Measurements from ENCODE around the genes PRDM15 and TFF1.

DNA sequence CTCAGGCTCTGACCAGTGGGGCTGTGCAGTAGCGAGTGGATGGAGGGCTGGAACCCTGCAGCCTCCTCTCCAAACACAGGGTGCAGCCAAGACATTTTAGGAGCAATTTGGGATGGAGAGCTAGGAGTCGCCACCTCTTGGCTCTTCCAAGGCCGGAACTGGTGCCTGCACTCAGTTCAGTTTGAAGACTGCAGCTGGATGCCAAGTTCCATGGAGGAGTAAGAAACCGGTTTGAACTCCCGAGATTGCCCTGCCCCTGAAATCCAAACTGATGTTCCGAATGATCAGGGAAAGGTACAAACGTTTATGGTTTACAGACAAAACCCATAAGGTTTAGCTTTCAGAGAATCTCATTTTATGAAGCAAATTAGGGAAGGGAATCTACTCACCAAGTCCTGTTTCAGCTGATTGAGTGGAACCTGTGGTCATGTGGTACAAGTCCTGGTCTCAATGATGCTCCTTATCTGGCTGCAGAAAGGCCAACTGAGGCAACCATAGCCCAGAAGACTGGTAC lies 3.0 kb downstream of the MX1 start:
- PRO-cap = no peak

DNA sequence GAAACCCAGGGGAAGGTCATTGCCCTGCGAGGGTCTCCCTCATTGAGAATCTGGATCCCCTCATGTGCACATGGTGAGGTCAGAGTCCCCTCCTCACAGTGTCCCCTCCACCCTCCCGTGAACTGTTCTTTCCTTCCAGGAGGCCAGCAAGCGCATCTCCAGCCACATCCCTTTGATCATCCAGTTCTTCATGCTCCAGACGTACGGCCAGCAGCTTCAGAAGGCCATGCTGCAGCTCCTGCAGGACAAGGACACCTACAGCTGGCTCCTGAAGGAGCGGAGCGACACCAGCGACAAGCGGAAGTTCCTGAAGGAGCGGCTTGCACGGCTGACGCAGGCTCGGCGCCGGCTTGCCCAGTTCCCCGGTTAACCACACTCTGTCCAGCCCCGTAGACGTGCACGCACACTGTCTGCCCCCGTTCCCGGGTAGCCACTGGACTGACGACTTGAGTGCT lies 32.4 kb downstream of the MX1 start:
- PRO-cap = no peak

DNA sequence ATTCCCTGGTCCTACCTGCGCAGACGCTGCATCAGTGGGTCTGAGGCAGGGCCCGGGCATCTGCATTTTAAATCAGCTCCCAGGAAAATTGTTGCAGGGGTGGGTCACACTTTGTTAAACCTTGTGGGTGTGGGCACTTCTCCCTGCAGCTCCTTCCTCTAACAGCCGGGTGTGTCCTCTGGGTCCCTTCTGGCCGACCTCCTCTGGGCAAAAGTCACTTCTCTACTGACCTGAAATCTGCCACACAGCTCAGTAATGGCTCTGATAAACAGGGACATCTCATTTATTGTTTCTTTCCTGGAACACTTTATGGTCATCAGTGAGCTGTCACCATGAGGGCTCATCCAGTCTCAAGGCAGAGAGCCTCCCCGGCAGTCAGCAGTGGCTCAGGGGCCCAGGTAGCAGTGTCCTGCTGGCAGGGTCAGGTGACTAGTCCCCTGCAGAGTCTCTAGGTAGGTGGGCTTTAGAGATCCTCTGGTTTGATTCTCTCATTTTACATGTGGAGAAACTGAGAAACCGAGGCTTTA lies 52.8 kb upstream of the TMPRSS2 start:
- PRO-cap = no peak

DNA sequence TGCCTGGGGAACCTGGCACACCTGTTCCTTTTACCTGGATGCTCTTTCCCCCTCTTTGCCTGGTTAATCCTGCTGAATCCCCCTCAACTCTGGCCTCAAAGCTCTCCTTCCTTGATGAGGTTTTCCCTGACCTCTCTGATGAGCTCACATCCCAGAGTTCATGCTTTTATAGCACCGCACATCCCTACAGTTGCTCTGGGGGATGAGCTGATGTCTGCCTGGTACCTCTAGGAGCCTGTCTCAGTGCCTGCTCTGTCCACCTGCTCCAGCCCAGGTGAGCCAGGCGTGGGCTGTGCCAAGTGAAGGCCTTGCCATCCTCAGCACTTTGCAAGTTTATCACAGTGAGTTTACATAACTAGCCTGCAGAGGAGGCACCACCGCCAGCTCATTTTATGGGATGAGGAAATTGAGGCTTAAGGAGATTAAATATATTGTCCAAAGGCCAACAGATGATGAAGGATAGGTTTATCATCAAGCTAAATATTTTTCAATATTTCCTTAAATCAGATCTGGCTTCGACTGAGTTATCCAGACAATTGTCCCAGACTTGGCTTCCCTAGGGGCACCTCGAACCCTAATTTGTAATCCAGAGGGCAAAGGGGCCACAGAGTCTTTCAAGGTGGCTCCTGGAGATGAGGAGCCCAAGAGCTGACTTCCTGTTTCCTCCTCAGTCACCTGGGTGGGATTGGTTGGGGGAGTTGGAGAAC lies 58.7 kb upstream of the TMPRSS2 start:
- PRO-cap = no peak

DNA sequence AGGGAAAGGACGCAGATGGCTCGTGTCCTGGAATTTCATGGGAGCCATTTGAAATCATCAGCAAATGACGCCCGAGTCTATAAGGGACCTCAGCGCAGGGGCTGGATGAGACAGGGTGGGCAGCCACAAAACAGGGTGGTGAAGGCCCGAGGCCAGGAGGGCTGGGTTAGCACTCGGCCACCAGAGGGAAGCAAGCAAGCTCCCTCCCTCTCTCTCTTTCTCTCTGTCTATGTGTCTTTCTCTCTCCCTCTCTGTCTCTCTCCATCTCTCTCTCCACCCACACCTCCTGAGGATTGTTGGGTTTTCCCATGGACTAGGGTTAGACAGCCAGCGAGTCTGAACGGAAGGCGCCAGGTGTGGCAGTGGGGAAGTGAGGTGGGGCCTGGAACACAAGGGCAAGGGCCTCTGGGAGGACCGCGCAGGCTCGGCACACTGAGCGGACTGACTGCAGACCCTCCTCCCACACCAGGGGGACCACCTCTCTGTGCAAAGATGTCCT lies 73.7 kb upstream of the TMPRSS2 start:
- PRO-cap = no peak

DNA sequence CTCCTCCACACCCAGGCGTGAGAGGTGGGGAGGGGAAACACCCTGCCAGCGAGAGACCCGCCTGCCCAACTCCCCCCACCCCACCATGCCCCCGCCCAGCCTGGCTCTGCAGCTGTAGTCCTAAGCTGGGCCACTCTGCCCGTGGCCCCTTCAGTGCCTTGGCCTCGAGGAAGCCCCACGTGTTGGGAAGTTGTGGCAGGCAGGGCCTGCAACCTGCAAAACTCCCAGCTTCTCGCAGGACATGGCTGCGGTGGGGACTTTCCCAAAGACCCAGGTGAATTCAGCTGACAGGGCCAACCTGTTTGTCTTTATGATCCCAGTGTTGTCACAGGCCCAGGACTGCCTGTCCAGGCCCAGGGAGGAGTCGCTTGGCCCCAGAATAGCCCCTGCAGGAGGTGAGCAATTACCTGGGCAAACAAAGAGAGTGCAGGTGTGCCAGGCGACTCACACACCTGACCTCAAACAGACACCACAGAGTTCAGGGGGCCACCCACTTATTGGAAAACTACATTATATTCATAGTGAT lies 62.8 kb downstream of the RIPK4 start:
- PRO-cap = no peak

DNA sequence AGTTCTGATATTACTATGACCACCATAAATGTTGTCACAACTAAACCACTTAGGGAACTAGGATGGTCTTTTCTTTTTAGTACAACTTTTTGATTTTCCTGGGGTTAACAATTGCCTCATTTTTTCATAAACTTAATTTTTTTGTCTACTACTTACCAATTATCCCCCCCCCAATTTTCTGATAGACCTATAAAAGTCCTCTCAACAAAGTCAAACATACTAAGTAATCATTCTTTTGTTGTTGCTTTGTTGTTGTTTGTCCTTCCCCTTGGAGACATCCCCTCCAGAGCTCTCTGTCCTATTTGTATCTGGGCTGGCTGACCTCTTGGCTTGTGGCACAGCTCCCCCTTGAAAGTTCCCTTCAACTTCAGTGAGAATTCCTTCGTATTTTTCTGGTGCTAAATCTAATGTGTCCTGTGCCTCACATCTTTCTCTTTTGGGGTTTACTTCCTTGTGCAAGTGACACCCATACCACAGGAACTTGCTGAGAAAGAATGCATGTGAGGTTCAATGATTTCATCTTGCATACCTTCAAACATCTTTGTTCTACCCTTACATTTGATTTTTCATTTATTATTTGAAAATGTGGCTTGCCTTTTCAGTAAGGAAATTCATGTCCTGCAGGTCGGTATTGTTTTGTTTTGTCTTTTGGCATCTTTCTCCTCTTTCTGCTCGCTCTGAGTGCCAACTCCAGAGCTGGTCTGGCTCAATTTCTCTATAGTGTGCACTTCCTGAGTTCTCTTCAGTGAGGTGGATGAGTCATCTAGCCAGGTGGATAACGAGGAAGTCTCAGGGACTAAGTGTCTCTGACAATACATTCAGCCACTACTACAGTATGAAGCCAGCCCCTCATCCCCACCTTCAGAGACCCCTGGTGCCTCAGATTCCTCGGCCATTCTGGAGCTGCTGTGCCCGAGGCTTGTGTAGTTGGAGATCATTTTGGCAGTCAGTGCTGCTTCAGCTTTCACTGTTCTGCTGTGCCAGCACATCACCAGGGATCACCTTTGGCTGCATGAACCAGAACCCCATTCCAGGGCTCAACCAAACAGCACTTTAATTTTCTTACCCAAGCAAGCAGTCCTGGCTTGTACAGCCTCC lies 59.6 kb downstream of the RIPK4 start:
- PRO-cap = no peak

GRCh38 chr21:41715515-41716190 lies 51.2 kb downstream of the RIPK4 start:
- PRO-cap = no peak

DNA sequence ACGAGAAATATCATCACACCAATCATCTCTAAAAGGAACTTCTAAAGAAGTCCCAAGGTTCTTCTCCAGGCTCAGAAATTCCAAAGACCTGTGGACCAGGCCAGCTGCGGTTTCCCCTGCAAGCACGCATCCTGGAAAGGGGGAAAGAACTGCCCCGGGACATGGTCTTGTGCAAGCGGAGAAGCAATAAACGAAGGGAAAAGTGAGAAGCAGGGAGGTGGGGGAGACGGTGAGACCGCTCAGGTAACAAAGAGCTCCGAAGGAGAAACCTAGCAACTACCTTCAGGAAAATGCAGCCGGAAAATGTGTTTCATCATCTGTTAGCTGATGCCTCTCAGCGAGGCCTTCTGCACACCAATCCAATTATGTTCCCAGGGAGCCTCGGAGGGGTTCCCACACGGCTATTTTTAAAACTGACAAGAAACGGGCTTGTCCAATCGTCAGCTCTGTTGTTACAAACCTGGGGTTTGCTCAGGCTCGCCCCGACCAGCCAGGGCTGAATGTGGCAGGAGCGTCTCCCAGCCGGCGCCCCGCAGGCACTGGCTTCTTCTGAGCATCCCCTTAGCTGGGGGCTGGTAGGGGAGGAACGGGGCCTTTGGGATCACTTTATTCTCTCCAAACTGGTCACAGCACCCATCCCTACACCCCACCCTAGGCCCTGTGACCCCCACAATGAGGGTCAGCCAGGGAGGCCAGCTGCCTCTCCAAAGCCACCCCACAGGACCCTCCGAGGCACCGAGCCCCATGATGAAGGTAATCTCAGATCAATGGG lies 3.4 kb downstream of the RIPK4 start:
- PRO-cap = no peak

GRCh38 chr21:41833513-41834100 lies 45.5 kb downstream of the PRDM15 start:
- PRO-cap = no peak

DNA sequence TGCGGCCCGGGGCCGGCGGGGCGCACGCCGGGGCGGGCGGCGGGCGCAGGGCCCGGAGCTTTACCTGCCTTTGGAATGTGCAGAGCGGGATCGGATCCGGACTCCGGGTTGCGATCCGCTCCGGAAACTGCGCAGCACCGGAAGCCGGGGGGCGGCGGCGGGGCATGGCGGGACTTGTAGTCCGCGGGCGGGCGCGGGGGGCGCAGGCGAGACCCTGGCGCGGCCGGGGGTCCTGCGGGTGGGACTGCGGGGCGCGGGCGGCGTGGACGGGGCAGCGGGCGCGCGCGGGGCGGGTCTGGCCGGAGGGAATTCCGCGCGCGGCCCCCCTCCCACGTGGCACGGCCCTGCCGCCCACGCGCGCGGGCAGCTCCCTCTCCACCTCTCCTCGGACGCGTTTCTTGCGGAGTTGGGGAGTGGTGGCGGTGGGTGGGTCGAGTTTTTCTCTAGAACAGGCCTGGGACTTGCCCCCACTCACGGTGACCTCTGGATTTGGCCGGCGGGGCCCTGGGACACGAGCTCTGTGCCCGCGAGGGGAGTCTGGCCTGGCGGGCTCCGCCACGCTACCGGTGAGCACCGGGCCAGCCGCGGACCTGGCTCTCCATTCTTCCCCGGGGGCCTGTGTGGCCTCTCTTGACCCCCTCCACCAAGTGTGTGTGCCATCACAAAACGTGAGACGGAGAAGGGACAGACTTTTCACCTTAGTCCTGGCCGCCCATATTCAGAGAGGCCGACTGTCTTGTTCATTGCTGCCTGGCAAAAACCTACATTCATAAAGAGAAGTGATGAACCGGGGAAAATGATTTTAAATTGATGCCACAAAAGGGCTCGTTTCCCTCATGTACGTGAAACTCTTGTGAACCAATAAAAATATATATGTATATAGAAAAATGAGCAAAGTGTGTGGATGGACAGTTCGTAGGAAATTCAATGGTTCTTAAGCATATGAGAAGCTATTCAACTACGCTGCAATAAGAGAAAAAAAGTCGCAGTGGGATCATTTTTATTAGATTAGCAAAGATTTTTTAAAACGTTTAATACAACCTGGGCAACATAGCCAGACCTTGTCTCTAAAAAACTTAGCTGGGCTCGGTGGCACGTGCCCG lies at the start of gene PRDM15:
PRDM15 (minus strand) TSS at position 139 of the 1,103 bp plus-strand sequence.
- PRO-cap = bidirectional peak, plus-strand start at position 177 of the sequence, minus-strand start at position 77 of the sequence

DNA sequence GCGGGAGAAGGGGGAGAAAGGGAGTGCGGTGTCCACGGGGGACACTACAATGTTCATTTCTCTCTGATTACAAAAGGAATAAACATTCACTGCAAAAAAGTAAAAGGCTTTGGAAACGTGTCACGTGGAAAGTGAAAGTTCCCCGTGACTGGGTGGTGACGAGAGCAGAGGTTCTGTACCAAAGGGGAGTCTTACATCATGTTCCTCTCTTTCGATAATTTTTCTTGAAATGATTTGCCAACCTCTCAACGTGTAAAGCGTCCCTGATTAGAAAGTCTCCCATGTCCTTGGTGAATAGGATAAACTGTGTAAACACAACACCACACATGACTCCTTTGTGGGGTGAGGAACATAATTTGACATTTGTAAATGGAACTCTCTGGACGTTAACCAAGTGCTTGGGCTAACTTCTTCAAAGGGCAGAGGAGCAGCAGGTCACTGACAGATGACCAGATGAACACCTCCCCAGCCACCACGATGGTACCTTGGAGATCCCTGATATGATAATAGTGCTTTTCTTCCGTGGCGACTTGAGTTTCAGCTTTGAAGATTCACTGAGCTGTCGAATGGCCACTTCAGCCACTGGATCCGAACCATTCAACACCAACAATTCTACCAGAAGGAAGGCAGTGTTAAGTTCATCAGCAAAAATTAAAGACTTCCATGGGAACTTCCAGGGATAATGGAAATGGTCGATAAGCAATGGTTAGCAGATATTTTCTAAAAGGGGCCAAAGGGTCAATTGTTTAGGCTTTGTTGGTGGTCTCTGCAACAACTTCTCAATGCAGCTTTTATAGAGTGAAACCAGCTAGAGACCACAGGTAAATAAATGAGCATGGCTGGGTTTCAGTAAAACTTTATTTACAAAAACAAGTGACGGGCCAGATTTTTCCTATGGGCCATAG lies 22.2 kb upstream of the PRDM15 start:
- PRO-cap = no peak

DNA sequence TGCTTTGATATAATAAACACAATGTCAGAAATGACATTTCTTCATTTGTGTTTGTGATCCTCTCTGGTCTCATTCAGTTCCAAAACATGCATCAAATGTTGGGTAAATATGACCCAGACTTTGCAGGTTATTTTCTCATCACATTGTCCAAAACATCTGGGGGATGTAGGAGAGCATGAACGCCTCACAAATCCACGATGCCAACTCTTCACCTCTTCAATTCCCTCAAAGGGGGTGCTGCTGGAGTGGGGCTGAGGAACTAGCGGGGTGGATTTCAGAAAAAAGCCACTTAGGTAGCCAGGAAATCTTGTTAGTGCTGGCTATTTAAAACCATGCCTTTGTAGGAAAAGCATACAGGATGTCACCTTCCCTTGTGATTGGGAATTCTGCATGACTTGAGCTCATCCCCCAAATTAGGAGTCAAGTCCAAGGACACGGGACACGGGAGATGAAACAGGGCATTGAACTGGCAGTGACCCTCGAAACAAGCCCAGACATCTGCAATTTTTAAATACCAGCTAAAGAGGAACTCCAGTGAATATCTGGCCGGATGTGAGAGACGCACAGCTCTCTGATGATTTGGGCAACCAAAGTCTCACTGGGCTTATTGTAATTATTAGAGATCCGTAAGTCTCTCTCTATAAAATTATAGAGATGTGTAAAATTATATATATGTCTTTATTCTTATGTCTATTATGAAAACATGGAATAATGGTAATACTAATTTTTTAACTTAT lies 32.9 kb downstream of the C2CD2 start:
- PRO-cap = no peak

DNA sequence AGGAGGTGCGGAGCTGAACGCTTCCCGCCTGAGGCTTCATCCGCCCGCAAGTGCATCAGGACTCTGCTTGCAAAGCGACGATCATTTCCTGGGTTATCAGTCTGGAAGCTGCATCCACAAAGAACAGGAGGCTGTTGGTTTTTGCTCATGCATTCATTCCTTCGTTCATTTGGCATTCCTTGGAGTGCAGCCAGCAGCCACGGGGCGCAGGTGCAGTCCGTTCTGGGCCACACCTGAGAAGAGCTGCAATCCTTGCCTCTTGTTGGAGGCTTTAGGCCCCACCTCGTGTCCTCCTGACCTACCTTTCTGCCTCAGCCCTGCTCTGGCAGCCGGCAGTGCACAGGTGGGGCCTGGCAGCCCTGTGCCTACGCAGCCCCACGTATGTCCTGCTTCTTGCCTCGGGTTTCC lies 19.6 kb upstream of the C2CD2 start:
- PRO-cap = no peak

DNA sequence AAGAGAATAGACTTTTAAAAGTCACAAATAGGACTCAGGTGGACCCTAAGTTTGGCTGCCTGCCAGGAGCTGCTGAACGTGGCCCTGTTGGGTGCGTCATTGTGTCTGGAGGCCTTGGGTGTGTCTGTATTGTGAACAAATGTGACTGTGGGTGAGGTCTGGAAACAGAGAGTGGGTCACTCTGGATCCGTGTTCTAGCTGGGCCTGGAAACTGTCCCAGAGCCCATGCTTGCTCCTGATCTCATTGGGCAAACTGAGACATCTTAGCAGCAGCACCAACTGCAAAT lies 47.6 kb upstream of the ABCG1 start:
- PRO-cap = no peak

GRCh38 chr21:42198758-42199363 lies 20.1 kb upstream of the ABCG1 start:
- PRO-cap = no peak

DNA sequence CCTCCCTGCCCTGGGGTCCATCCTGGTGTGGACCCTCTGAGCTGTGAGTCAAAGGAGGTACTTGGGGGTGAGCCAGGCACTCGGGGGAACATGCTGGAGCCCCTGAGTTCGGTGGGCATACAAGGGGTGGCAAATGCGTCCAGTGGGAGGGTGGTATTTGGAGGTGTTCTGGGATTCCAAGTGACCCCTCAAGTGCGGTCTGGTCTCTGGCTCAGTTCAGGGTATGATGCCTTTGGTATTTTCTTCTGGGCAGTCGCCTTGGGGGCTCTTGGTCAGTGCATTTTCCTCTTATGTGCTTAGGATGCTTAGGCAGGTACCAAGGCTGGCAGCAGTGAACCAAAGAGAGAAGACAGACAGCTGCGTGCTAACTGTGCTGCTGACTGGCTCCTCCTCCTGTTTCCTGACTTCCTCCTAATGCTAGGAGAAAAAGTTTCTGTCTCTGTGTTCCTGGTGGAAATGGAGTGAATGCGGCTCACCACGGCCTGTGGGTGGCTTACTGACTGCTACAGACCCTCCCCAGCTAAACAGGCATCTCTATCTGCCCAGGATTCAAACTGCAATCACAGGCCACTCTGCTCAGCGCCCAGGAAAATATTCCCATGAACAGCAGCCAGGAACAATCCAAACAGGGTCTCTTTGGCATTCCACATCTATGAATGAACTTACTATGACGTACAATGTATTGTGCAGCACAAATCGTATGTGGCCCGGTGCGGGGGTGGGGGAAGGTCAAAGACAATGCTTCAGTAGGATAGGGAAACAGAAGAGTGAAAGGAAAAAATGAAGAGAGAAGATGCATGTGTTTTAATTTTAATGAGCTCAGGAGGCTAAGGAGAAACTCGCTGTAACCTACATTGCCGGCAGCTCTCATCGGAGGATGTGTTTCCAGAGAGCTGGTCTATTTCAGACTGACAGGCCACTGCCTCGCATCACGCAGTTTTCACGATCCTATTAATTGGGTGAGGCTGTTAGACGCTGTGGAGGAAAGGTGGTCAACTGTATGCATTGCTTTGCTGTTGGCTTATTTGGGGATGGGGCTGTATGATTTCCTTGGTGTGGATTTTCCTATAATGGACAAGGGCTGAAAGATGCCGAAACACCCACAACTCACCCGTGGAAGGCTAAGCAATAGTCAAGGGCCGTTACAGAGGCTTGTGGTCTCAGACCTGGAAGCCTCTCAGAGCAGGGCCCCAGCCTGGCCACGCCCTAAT lies 2.9 kb downstream of the ABCG1 start:
- PRO-cap = bidirectional peak, plus-strand start at position 442 of the sequence, minus-strand start at position 338 of the sequence; bidirectional peak, plus-strand start at position 762 of the sequence, minus-strand start at position 562 of the sequence

- PRO-cap = no peak
These were observed at the start of gene TFF1 for GRCh38 chr21:42366039-42367041. TFF1 (minus strand) TSS chr21:42366535.

DNA sequence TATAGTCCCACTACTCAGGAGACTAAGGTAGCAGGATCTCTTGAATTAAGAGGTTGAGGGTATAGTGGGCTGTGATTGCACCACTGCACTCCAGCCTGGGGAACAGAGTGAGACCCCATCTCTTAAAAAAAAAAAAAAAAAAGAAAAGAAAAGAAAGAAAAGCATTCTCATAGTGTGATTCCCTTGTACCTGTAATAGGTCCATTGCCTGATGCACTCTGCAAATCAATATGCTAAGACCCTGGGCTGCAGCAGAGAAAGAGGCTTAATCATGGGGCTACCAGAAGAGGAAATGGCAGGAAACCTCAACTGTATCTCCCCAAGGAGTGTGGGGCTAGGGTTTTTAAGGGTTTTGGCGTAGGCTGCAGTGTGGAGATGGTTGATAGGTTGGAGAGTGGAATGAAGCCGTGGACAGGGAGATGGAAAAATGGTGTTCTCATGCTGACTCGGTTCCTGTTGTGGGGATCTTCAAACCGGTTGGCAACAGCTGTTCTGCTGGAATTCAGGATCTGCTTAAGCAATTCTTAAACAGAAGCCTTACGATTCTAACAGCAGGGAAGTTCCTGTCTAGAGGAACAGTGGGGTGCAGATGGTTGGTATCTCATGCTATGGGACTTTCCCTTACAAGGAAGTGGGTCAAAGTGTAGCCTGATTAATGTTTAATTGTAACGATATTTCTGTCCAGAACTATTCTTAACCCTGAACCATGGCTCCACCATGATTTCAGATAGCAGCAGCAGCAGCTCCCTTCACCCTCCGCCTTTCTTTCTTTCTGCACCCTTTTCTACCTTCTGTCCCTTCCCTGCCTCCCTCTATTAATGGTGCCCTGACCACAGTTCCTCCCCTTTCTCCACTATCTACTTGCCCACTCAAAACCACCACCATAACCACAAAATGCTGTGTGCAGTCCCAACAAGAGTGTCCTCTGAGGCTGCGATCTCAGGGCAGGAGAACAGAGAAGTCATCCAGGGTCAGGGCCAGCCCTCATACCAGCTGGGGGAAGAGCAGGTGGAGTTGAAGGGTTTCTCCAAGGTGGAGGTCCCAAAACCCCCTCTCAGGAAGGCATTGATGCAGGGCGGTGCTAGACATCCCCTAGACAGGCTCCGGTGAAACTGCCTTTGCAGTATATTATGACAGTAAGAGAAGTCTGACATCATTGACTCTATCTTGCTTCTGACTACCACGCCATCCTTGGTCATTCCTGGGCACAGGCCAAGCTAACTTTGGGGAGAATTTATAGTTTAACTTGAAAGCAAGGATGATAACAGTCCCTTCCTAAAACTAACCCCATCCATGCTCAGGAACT lies 30.8 kb downstream of the RSPH1 start:
- PRO-cap = no peak

DNA sequence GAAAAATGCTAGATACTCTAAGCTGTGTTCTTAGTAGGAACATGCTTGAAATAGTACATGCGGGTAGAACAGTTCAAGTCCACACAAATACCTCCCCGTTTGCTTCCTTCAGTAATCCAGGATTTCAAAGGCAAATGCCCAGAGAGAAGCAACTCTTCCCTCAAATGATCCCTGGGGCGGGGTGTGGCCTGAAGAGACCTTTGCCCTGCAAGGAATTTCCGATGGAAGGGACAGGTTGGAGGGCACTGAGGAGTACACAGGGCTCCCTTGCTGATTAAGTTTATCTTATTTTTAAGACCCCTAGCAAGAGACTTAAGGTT lies 2.7 kb downstream of the RSPH1 start:
- PRO-cap = no peak

Data from cardiac septum (tissue), 1 donor.